BE2C (cell line): ENCODE results near the genes TRIM49D1 and TRIM49D2.

DNA sequence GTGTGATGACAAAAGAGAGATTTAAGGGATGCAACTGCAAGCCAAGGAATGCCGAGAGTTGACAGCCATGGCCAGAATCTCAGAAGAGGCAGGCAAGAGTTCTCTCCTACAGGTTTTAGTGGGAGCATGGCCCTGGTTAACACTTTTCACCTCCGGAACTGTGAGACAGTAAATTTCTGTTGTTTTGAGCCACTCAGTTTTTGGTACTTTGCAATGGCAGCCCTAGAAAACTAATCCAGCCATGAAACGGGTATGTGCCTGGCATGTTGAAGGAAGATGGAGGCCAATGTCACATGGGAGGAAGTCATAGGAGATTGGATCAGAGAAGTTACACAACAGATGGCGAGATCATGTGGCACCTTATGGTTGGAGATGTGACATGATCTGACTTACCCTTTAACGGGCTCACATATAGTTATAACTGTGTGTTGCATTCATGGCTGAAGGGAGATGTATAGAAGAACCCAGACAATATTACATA, 63.2 kb upstream of the EED start:
- RRBS = no CpG with 5 or more reads among the region's 5 CpGs

DNA sequence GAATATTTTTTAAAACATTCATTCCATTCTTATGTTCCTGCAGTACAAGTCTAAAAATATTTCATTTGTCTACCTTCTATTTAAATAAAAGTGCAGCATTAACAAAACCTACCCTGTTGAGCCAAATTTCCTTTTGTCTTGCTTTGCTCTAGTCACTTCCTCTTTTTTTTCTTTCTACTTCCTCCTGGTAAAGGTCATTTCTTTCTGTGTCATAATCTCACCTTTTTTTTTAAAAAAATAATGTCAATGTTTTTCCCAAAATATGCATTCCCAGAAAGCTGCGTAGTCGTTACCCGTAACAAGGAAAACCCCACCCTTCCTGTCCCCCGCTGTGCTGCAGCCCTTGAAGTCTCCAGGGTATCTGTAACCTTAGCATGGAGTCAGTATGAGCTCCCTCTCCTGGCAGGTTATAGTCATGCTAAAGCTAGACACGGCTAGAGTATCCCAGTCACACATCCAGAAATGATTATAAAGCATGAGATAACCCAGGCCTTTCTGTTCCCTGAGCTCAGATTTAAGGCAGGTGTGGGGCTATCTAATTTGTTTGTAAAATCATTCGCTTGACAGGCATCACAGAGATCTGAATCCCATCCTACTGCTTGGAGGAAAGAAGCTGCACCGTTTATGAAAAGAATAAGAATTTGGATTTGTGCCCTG, 51.1 kb upstream of the EED start:
- RRBS = no CpG with 5 or more reads among the region's 7 CpGs

- RRBS = no CpG with 5 or more reads among the region's 1 CpG
Observed at GRCh38 chr11:86202070-86202380, 42.5 kb upstream of the EED start.

- RRBS = no CpG with 5 or more reads among the region's 6 CpGs
Observed at GRCh38 chr11:86440692-86441460, 66.2 kb downstream of the CCDC81 start.

GRCh38 chr11:86567323-86567732, 192.6 kb downstream of the CCDC81 start:
- RRBS = no CpG with 5 or more reads among the region's 3 CpGs

DNA sequence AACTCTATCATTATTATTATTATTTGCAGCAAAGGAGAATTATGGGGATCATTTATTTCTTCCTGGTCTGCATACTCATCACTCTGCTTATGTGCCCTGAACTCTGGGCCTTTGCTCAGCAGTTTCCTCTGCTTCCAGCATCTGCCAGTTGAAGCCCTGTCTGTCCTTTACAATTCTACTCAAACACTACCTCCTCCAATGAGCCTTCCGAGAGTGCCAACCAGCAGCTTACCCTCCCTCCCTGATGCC, 124.4 kb upstream of the PRSS23 start:
- RRBS = no CpG with 5 or more reads among the region's 1 CpG

GRCh38 chr11:88301765-88302117, 35.8 kb downstream of the CTSC start:
- RRBS = no CpG with 5 or more reads among the region's 5 CpGs

DNA sequence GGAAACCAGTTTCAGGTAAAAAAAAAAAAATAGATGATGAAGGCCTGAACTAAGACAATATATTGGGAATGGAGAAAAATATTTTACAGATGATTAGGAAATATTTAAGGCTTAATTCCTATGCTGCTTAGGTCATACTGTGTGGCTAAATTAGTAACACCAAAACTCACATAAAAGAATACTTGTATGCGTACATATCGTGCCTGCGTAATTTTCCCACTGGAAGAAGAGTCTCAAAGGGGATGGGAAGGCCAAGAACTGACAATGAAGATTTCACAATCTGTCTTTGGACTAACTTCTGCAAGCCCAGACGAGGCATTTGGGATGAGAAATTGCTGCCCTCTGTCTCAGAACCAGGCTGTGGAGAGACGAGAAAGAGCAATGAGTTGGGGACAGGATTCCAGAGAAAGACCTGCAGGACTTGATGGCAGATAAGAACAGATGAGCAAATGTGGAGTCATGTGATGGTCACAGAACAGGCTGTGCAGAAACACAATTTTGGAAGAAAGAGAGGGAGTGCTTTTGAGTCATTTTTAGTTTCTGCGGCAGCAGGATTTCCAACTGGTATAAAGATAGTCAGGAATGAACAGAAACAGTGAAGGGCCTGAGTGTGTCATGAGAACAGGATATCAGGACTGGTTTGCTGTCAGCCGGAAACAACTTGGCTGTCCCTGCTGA, 82.6 kb upstream of the CTSC start:
- RRBS = no CpG with 5 or more reads among the region's 7 CpGs

DNA sequence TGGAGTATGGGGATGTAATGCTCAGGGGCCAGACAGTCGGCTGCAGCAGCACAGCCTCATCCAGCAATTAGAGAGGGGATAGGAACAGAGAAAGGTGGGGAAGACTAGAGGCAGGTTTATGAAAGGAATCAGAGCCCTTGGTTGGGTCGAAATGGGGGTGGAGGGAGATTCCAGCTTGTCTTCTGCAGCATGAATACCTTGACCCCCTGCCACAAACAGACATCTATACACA, at the start of gene TRIM49D1:
TSS of gene TRIM49D1 (minus strand) at position 57 of the 232 bp plus-strand sequence.
- RRBS = no CpG with 5 or more reads among the region's 2 CpGs

- RRBS = no CpG with 5 or more reads among the region's 6 CpGs
Observed at GRCh38 chr11:89923707-89924163, at the start of gene TRIM49D2. Gene TRIM49D2, plus strand, starts transcription at chr11:89924064.

GRCh38 chr11:90095309-90095854, 9.6 kb downstream of the UBTFL1 start:
- RRBS = no CpG with 5 or more reads among the region's 24 CpGs

DNA sequence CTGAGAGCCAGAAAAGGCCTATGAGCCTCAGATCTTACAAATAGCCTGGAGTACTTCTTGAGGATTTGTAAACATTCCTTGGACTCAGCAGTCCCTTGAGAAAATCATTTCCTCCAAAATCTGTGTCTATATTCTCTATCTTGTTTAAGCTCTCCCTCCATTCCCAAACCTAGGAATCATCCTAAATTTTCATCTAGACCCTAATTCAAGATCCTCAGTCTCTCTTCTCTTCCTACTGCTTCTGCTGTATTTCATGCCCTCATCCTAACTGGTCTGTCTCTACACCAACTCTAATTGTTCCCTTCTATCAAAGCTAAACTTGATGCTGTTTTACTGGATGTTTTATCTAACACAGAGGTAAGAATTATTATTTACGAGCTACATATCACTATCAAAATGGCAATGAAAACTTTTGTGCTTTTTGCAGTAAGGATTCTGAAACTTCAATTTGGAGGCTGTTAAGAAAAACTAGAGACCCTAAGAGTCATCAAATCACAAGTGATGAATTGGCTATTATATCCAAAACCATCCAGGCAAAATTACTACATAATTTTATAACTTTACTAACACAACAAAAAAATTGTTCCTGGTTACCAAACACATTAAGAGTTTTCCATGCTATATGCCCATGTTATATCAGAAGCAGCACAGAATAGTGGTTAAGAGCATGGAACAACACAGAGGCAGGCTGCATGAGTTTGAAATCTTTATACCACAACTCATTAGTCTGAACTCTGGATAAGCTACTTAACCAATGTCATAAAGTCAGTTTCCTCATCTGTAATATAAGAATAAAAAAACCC, 25.1 kb downstream of the CHORDC1 start:
- RRBS = no CpG with 5 or more reads among the region's 1 CpG

- RRBS = no CpG with 5 or more reads among the region's 2 CpGs
Observed at GRCh38 chr11:91790605-91790809, 434.1 kb upstream of the FAT3 start.

DNA sequence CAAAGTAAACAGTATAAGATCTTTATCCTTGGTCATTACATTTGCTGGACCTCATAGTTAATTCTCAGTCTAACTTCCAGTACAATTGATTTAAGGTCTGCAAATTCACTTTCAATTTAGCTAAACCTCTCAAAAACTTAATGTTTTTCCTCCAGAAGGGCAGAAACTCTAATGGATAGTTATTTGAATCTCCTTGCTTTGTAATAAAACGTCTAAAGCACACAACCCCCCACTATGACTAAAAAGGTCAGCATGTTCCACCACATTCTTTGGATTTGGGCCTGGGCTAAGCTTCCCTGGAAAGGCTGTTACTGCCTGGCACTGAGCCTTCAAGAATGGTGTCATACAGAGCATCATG, 242.8 kb upstream of the FAT3 start:
- RRBS = no CpG with 5 or more reads among the region's 1 CpG

DNA sequence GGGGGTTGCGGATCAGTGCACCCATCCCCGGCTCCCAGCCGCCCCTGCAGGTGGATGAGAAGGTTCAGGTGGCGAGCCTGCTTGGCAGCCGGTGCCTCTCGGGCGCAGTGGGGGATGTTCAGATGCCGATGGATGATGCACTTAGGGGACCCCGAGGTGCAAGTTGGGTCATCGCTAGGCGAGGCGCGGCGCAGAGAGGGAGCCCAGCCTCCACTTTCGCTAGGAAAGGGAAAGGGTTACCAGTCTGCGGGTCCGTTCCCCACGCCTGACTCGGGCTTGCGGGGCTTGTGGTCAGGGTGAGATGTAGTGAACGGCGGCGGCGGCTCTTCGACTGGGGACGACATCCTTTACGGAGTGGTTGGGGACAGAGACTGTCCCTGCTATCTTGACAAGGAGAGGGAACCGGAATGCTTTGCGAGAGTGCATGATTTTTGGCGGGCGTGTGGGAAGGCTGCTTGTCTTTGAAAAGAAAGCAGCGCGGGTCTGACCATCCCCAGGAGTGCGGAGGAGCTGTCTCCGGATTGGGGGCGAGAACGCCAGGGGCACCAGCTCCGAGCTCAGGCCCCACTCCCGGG, 950 bp downstream of the FAT3 start:
- RRBS = 2% methylated on average over 13 of the region's 39 CpGs

- RRBS = 2% methylated on average over 10 of the region's 35 CpGs
Observed at GRCh38 chr11:92226056-92226618, 1.5 kb downstream of the FAT3 start.

GRCh38 chr11:93718062-93718568, 23.2 kb downstream of the TAF1D start:
- RRBS = no CpG with 5 or more reads among the region's 4 CpGs

GRCh38 chr11:93719306-93719602, 22.0 kb downstream of the TAF1D start:
- RRBS = no CpG with 5 or more reads among the region's 2 CpGs

DNA sequence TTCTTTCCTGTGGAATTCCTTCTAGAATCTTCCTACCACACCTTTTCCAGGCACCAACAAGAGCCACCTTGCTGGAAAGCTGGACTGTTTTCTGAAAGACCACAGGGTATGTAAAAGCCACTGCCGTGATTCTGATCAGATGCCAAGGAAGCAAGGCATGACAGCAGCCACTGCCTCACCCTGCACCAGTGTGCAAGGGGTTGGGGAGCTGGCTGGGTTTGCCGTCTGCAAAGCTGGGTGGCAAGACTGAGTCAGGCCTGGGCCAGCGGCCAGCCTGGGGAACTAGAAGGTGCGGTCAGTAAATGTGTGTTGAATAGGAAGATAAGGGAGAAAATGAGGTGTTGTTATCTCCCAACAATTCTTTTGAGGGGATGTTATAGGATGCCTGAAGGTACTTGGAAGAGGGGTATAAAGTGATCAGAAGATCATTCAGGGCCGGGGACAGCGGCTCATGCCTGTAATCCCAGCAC, 8.0 kb downstream of the VSTM5 start:
- RRBS = no CpG with 5 or more reads among the region's 6 CpGs

DNA sequence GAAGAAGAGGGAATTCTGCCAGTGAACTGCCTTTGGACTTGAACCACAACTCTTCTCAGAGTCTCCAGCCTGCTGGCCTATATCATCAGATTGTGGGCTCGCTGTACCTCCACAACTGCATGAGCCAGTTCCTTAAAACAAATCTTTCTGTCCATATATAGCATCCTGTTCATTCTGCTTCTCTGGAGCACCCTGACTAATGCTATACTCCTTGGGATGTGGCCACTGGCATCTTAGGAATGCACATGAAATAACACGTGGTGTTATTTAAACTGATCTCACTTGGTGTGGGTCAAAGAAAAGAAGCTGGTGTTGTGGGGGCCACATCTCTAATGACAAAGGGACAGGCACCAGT, 58.3 kb upstream of the VSTM5 start:
- RRBS = no CpG with 5 or more reads among the region's 2 CpGs